Melanocyte of skin (primary cell): ENCODE results near the genes ST7 and ASB15.

DNA sequence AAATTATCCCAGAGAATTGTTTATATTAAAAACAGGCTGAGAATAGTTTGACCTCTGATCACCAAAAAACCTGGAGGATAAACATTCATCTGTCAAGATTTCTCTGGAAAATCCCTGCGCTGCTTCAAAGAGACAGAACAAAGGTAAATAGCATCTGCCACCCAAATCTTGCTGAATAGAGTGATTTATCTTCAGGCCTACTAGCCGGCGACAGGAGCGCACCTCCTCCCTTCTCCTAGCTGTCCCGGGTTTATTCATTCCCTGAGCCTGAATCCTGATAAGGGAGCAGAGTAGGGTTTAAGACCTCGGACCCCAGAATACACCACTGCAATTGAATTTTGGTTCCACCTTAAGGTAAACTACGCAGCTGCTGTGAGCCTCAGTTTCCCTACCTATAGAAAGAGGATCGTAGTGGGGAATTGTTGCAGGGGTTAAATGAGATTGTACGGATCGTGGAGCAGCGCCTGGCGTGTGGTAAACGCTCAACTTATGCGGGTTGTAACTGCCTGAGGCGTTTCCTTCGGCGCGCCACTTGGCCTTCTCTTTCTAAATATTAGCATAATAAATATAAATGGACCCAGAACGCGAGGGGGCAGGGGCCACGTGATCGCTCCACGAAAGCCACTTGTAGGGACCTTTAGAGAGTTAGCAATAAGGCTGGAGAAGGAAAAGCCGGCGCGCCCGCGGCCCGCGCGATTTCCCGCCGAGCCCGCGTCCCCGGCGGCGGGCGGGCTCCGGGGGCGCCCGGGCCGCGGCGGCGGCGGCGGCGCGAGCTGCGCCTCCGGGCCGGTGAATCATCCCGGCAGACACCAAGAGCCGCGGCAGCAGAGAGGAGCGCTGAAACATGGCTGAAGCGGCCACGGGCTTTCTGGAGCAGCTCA is at the start of gene ST7:
ST7 (plus strand) TSS at position 805 of the 881 bp plus-strand sequence.
- CAGE, long polyA plus RNA, 2 experiments, result no peak in any of the 2 experiments

GRCh38 chr7:117157009-117157551 is 165.8 kb downstream of the WNT2 start:
- CAGE, long polyA plus RNA, 2 experiments, result no peak in any of the 2 experiments

GRCh38 chr7:117209453-117210140 is 113.3 kb downstream of the WNT2 start:
- CAGE, long polyA plus RNA, 2 experiments, result no peak in any of the 2 experiments

- CAGE, long polyA plus RNA, 2 experiments, result no peak in any of the 2 experiments
Measured at GRCh38 chr7:117382009-117382321, 45.3 kb downstream of the ASZ1 start.

DNA sequence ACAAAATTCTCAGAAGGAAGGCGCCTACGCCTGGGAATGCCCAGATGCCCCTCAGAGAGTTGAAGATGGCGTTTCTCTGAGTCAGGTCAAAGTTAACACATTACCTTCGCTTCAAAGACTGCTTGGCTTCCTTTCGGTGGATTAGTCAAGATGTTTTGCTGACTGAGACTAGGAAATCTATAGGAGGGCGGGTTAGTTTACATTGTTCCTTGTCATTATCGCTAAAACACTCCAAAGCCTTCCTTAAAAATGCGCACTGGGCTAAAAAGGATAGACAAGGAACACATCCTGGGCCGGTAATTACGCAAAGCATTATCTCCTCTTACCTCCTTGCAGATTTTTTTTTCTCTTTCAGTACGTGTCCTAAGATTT is 950 bp upstream of the CFTR start:
- CAGE, long polyA plus RNA, 2 experiments, result no peak in any of the 2 experiments

DNA sequence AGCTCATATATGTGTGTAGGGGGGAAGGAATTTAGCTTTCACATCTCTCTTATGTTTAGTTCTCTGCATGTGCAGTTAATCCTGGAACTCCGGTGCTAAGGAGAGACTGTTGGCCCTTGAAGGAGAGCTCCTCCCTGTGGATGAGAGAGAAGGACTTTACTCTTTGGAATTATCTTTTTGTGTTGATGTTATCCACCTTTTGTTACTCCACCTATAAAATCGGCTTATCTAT is 1.2 kb downstream of the CFTR start:
- CAGE, long polyA plus RNA, 2 experiments, result no peak in any of the 2 experiments

- CAGE, long polyA plus RNA, 2 experiments, result no peak in any of the 2 experiments
Measured at GRCh38 chr7:117535166-117535483, 55.3 kb downstream of the CFTR start.

GRCh38 chr7:117981999-117982839 is 109.0 kb upstream of the CTTNBP2 start:
- CAGE, long polyA plus RNA, 2 experiments, result no peak in any of the 2 experiments

DNA sequence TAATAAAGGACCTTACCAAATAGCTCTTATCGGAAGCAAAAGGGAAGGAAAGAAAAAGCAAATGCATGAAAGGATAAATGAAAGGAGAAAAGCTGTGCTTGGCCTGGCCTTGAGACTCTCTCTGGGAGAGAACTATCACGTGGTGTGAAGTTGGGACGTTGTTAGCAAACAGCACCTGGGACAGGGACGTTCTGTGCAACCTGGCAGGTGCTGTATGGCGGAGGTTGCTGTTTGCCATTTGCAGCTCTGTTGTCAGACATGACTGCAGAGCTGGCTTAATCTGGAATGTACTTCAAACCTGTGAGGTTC is 800.6 kb upstream of the KCND2 start:
- CAGE, long polyA plus RNA, 2 experiments, result no peak in any of the 2 experiments

DNA sequence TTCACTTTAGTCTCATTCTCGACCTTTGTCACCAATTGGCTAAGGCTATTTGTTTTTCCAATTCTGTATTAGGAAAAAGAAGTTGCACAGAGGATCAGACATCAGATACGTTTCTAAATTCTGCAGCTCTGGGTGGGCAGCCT is 230 bp upstream of the CPED1 start:
- CAGE, long polyA plus RNA, 2 experiments, result no peak in any of the 2 experiments

- CAGE, long polyA plus RNA, 2 experiments, result no peak in any of the 2 experiments
Measured at GRCh38 chr7:120990211-120990446, 1.6 kb downstream of the CPED1 start.

DNA sequence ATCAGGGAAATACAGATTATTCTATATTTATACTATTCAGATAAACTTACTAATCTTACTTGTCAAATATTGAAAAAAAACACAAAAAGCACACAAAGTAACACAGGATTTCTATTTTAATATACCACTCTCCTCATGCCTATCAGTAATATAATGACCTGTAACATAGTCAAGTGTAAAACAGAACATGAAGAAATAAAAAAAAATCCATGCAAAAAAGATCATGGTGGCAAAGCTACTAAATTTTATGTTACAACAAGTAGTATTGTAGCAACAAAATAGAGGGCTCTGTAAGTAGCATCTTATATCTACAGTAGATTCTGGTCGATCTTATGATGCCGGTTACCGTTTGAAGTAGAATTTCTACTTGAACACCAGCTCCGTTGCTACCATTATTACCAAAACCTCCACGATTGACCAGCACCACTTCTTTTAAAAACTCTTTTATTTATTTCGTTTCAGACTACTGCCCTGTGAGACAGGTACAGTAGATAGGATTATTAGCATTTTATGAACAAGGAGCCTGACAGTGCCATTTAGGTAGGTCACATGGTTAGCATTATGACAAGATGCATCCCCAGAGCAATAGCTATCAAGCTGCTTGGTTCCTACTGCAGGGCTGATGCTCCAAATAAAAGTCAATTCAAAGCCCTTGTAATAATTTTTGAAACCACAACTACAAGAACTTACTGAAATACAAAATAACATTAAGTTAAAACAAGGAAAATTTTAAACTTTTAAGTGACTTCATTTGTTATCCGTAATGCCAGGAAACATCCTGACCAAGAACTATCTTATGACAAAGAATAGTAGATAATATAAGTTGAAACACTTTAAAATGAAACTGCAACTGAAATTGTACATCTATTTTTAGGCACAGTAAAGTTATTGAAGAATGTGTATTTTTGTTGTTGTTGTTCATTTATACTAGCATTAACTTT is 2.2 kb downstream of the CPED1 start:
- CAGE, long polyA plus RNA, 2 experiments, result no peak in any of the 2 experiments

GRCh38 chr7:121372418-121373117 is 23.5 kb downstream of the FAM3C start:
- CAGE, long polyA plus RNA, 2 experiments, result no peak in any of the 2 experiments

GRCh38 chr7:121438331-121439022 is 42.4 kb upstream of the FAM3C start:
- CAGE, long polyA plus RNA, 2 experiments, result no peak in any of the 2 experiments

DNA sequence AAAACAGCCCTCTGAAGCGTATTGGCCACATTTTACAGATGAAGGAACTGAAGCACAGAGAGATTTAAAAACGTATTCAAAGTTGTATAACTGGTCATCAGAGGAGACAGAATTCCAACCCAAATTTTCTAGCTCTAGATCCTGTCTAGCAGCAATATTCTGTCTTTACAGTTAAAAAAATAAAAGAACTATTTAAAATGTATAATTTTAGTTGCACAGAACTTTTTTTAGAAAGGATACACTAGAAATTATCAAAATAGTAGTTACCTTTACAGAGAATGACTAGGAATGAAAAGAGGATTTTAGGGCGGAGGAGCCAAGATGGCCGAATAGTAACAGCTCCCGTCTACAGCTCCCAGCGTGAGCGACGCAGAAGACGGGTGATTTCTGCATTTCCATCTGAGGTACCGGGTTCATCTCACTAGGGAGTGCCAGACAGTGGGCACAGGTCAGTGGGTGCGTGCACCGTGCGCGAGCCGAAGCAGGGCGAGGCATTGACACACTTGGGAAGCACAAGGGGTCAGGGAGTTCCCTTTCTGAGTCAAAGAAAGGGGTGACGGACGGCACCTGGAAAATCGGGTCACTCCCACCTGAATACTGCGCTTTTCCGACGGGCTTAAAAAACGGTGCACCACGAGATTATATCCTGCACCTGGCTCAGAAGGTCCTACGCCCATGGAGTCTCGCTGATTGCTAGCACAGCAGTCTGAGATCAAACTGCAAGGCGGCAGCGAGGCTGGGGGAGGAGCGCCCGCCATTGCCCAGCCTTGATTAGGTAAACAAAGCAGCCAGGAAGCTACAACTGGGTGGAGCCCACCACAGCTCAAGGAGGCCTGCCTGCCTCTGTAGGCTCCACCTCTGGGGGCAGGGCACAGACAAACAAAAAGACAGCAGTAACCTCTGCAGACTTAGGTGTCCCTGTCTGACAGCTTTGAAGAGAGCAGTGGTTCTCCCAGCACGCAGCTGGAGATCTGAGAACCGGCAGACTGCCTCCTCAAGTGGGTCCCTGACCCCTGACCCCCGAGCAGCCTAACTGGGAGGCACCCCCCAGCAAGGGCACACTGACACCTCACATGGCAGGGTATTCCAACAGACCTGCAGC is 66.0 kb downstream of the FEZF1 start:
- CAGE, long polyA plus RNA, 2 experiments, result no peak in any of the 2 experiments

DNA sequence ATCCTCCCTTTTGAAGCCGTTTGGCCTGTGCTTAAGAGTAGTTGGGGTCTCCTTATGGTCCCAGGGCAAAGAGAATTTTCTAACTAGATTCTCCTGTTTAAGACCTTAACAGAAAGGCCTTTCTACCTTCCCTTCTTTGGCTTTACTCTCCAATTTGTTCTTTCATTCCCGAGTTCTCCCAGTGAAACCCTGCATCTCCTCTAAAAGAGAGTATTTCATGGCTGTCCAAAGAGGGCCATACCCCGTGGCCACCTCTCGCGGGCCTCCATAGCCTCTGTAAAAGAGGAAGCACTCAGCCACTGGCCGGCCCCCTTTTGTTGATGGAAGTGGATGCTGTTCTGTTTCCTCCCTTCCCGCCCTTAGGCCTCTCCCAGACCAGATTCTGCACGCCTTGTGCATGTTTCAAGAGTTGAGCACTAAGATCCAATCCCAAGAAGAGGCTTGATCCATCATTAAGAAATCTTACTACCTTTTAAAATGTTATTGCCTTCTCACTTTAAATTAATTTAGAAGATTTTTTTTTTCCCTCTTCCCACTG is 6.7 kb upstream of the FEZF1 start:
- CAGE, long polyA plus RNA, 2 experiments, result no peak in any of the 2 experiments

GRCh38 chr7:122378778-122379327 is 74.3 kb upstream of the FEZF1 start:
- CAGE, long polyA plus RNA, 2 experiments, result no peak in any of the 2 experiments

DNA sequence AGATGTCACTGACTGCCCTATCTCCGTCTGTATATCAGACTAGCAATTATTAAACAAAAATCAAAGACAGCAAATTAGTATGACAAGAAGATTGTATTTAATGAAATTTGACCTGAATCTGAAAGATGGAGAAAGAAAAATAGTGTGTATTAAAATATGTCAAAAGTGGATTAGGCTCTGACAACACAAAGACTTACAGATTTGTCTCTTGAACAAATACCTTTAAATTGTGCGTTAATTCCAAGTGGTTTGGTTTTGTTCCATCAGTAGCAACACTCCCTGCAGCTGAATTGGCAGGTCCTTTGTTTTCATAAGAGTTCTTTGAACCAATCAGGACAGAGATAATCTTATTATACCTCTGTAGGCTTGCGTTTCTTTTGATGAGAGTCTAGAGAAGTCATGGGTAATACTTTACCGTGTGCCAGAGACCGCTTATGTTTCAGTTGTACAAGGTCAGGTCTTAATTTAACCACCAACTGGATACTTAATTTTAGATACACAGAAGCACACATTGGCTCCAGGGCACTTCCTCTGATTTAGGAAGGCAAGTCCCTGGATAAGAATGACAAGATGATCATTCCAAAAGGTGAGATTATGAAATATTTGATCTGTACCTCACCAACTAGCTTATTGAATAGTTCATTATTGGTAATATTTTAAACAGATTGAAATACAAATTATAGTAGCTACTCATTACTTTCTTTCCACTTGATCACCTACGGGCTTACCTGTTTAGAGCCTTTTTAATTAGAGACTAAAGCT is at the start of gene ASB15:
ASB15 (plus strand) TSS at position 493 of the 762 bp plus-strand sequence.
- CAGE, long polyA plus RNA, 2 experiments, result no peak in any of the 2 experiments

DNA sequence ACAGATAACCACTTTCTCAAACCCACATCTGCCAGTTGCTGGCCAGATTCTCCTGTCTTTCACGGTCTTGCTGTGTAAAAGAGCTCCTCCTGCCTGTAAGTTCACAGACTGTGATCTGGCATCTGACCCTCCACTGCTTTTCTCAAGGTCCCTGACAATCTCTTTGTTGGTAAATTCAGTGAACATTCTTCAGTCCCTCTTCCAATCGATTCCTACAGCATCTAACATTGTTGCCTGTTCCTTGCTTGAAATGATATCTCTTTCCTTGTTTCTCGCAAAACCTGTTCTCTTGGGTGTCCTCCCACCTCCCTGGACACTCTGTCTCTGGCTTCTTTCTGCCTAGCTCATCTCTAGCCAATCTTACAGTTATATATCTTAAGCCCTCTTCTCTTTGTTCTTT is 18.4 kb upstream of the LMOD2 start:
- CAGE, long polyA plus RNA, 2 experiments, result no peak in any of the 2 experiments

DNA sequence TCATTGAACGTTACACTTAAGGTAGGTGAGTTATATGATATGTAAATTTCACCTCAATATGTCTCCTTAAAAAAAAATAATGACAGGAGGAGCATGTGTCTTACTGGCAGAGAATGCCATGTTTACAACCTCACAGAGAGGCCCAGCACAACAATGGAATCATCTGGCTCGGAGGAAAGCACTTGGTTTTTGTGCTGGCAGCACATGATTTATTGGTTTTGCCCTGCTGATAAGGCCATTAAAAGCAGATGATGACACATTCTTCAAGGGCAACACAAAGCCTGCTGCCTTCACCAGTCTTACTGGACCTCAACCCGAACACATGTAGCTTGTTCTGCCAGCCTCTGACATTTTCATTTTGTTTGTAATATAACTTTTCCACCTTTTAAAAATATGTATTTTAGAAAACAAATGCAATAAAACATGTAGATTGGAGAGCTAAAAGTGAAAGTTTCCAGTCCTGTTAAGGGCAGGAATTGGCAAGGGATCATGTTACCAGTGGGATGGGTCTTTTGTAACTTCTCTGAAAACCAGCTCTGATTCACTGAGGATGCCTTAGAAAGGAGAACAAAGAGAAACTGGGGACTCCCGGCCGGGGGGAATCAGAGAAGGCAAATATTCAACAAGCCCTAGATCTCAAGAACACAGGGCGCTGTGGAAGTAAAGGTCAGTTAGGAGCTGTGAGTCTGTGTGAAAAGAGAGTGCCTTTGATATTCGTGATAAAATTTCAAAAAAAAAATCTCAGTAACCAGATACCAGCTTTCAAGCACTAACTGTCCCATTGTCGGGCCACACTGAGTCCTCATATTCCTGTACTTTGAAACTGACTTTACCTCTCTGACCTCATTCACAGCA is 11.7 kb upstream of the LMOD2 start:
- CAGE, long polyA plus RNA, 2 experiments, result no peak in any of the 2 experiments